Glomerular endothelial cell (primary cell): ENCODE measurements around a stretch of chr12.

- RAMPAGE, long total RNA, result no peak
Observed at GRCh38 chr12:125149655-125150407, 36.4 kb upstream of the TMEM132B start.

GRCh38 chr12:125456191-125456664 lies 270.0 kb downstream of the TMEM132B start:
- RAMPAGE, long total RNA, result no peak

- RAMPAGE, long total RNA, result no peak
Observed at GRCh38 chr12:125689531-125689730, 503.2 kb downstream of the TMEM132B start.

GRCh38 chr12:126726536-126726849 lies 1540.3 kb downstream of the TMEM132B start:
- RAMPAGE, long total RNA, result no peak

GRCh38 chr12:126736822-126737240 lies 1530.1 kb upstream of the TMEM132C start:
- RAMPAGE, long total RNA, result no peak

GRCh38 chr12:127059990-127061017 lies 1206.7 kb upstream of the TMEM132C start:
- RAMPAGE, long total RNA, result no peak

DNA sequence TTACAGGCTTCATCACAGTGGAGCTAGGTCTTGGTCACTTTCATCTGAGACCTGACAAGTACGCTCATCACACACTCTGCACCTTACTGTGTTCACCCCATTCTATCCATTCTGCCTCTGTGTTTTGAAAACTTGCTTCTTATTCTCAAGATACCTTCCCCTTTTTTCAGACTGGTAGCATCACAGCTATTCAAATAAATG lies 1104.3 kb upstream of the TMEM132C start:
- RAMPAGE, long total RNA, result no peak

DNA sequence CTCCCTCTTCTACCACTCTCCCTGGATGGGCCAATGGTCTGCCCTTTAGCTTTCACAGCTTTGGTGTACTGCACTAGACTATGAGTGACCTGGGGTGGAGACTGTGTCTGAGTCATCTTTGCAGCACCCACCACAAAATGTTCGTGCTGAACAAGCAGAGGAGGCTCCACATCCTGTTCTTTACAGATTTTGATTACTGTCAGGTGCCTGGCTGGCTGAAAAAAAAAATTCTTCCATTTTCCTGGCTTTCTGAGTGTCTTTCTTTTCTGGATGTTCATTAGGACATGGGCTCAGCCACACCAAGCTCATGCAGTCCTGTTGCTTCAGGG lies 1104.0 kb upstream of the TMEM132C start:
- RAMPAGE, long total RNA, result no peak

GRCh38 chr12:127182065-127182668 lies 1084.8 kb upstream of the TMEM132C start:
- RAMPAGE, long total RNA, result no peak

- RAMPAGE, long total RNA, result no peak
Observed at GRCh38 chr12:127283956-127284590, 982.9 kb upstream of the TMEM132C start.

DNA sequence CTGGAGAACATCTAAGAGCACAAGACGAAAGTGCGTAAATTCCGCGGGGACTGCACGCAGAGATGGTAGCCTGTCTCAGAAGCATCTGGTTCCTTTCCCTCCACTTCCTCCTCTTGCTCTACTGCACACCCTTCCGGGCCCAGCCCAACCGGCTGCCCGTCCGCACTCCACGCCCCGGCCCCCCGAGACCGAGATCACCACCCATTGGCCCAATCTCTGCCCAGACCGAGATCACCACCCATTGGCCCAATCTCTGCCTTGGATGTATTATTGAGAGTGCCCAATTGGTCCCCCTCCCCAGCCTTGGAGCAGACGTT lies 75.7 kb upstream of the TMEM132C start:
- RAMPAGE, long total RNA, result no peak

DNA sequence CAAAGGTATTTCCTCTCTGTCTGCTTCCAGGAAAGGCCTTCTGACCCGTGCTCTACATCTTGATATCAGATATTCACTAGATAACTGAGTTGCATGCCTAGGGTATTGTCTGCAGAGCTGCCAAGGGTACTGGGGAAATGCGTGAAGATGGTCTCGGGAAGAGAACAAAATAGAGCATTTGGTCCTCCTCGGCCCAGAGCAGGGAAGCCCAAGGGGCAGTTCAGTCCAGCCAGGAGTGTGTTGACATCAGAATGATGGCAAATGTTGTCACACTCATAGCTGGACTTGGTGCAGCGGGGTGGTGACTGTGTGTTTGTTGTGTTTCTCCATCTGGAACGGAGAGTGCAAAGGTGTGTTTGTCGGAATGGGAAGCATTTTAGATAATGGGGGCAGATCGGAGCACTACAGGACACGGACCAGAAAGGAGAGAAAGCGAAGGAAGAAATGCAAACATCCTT lies 8.1 kb downstream of the GLT1D1 start:
- RAMPAGE, long total RNA, result no peak

DNA sequence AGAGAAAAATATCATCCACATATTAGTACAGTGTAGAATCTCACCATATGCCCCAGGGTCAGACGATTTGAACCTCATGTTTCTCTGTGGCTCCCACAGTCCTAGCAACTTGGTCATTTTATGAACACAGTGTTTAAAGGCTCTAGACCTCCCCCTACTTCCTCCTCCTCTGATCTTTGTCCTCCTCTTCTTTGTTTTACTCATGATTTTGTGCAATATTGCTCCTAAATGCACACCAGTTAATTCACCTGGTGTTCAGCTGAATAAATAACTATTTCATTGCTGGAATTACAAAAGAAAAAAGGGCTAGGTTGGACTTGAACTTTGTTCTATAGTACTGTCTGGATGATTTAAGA lies 18.3 kb downstream of the GLT1D1 start:
- RAMPAGE, long total RNA, result no peak

- RAMPAGE, long total RNA, result no peak
Observed at GRCh38 chr12:130087286-130087656, 75.0 kb upstream of the FZD10 start.

DNA sequence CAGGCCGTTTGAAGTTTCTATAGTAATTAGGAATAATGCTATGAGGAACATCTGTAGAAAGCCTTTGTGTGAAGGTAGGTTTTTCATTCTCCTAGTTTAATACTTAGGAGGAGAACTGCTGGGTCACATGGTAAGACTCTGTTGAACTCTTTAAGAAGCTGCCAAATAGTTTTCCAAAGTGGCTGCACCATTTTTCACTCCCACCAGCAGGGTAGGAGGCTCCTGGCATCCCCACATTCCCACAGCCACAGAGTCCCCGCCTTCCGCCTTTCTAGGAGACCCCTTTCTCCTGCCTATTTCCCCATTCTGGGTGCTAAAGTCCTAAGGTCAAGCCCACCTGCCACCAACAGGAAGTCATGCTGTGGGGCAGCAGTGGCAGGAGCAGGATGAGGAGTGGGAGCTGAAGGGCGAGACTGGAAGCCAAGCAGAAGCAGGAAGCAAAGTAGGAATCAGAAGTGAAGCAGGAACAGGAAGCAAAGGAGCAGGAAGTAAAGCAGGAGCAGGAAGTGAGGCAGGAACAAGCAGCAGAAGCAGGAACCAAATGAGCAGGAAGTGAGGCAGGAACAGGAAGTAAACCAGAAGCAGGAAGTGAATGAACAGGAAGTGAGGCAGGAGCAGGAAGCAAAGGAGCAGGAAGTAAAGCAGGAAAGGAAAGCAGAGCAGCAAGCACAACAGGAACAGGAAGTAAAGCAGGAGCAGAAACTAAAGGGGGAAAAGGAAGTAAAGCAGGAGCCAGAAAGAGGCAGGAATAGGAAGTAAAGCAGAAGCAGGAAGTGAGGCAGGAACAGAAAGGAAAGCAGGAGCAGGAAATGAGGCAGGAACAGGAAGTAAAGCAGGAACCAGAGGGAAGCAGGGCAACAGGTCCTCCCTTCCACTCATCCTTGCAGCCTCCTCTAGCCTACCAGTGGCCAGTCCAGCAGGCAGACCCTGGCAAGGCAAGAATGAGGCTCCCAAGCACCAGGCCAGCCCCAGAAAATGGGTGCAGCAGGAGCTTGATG lies 38.2 kb upstream of the RIMBP2 start:
- RAMPAGE, long total RNA, result no peak

- RAMPAGE, long total RNA, result no peak
Observed at GRCh38 chr12:130787974-130788488, 51.0 kb downstream of the STX2 start.

- RAMPAGE, long total RNA, result no peak
Observed at GRCh38 chr12:130801119-130801357, 38.0 kb downstream of the STX2 start.

DNA sequence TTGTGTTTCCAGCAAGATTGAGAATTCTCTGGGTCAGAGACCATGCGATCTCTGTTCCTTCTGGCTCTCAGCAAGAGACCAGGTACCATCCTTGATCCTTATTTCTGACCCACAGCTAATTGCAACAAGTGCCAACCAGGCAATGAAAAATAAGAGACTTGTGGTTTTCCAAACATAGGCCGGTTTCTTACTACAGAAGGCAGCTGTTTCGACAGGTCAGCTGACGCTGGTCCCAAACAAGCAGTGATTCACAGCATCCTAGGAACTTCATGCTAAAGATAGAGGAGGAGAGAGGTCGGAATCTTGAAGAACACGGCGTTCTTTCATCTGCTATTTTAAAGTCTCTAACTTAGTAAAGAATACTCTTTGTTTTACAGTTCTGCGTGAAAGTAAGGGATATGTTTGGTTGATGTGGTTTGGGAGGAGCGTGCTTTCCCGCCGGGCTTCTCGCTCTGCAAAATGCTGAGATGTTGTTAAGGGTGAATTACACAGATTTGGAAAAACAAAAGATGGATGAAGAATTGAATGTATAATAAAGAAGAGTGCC lies 28.0 kb upstream of the ADGRD1 start:
- RAMPAGE, long total RNA, result no peak

DNA sequence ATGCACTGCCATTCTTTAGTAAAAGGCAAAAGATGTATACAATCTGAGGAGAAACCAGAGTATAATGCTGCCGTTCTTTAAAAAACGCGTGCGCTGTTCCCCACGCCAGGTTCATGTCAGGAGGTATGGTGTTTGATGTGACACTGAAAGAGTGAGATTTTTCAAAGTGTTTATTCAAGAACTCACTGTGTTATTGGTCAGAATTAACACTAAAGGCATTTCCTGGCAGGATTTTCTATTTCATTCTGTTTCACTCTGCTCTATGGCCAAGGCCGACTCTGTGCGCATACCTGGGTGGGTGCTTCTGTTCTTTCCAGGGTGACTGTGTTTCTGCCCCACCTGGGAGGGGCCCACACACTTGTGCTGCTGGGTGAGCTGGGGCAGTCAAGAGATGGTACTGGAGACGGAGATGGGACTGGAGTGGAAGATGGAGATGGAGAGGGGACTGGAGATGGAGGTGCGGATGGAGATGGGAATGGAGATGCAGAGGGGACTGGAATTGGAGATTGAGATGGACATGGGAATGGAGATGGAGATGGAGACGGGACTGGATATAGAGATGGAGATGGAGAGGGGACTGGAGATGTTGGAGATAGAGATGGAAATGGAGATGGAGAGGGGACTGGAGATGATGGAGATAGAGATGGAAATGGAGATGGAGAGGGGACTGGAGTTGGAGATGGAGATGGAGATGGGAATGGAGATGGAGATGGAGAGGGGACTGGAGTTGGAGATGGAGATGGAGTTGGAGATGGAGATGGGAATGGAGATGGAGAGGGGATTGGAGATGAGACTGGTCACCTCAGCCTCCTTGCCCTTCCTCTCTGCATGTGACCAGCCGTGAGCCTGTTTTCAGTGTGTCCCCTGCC lies 61.4 kb downstream of the ADGRD1 start:
- RAMPAGE, long total RNA, result no peak

DNA sequence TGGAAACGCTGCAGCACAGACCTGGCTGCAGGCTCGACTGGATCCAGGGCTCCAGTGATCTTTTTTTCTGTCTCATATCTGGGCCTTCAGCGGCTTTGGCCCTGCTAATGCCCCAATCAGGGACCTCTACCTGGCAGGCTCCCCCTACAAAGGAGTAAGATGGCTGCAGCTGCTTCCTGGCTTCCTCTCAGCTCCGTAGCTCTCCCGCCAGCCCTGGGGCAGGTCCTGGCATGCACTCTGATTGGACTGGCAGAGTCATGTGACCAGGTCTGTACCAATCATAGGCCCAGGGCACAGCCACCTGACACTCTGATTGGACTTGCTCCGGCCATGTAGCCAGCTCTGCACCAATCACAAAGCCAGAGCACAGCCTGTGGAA lies 210.3 kb downstream of the ADGRD1 start:
- RAMPAGE, long total RNA, result no peak